ENCODE measurements around the genes SPG7 and TCF25.

GRCh38 chr16:89507610-89508607 is at the start of gene SPG7:
TSS of gene SPG7 (plus strand) at chr16:89508403.
- RRBS = 2% methylated on average over 55 of the region's 116 CpGs

GRCh38 chr16:89534539-89534954 is 25.9 kb upstream of the RPL13 start:
- RRBS = no CpG with 5 or more reads among the region's 10 CpGs

- RRBS = no CpG with 5 or more reads among the region's 11 CpGs
Measured at GRCh38 chr16:89613819-89614030, 283 bp downstream of the DPEP1 start.

DNA sequence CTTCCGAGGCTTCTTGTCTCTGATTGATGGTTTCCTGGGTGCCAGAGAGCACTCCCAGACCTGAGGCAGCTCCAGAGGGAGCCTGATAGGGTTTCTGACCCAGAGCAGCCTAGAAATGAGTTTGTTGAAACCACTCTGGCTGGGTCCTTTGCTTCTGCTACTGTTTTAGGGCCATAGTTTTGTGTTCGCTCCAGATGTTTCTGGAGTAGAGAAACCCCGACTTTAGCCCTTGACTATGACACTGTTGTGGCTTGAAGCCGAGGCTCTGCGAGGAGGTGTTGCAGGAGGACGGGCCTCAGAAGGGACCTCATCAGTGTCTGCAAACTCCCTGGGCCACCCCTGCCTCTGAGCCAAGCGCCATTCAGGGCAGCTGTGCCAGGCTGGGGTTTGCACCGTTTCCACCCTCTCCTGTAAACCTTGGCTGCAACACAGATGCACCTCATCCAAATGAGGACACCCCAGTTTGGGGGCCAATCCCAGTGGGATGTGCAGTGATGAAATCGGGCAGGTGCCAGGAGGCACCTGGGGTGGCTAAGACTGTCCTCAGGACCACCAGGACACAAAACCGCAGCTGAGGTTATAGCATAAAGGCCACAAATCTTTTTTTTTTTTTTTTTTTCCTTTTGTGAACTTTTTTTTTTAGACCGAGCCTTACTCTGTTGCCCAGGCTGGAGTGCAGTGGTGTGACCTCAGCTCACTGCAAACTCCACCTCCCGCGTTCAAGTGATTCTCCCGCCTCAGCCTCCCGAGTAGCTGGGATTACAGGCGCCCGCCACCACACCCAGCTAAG is 6.5 kb downstream of the ZNF276 start:
- RRBS = no CpG with 5 or more reads among the region's 17 CpGs

- RRBS = no CpG with 5 or more reads among the region's 8 CpGs
Measured at GRCh38 chr16:89741538-89742199, 20.3 kb downstream of the ZNF276 start.

- RRBS = no CpG with 5 or more reads among the region's 4 CpGs
Measured at GRCh38 chr16:89822448-89822881, 5.8 kb upstream of the SPIRE2 start.

- RRBS = 2% methylated on average over 37 of the region's 87 CpGs
Measured at GRCh38 chr16:89873405-89874133, at the start of gene TCF25. TSS of gene TCF25 (plus strand) at chr16:89873592.

- RRBS = under 1% methylated on average over 12 of the region's 51 CpGs
Measured at GRCh38 chr16:89874134-89874977, 964 bp downstream of the TCF25 start.

DNA sequence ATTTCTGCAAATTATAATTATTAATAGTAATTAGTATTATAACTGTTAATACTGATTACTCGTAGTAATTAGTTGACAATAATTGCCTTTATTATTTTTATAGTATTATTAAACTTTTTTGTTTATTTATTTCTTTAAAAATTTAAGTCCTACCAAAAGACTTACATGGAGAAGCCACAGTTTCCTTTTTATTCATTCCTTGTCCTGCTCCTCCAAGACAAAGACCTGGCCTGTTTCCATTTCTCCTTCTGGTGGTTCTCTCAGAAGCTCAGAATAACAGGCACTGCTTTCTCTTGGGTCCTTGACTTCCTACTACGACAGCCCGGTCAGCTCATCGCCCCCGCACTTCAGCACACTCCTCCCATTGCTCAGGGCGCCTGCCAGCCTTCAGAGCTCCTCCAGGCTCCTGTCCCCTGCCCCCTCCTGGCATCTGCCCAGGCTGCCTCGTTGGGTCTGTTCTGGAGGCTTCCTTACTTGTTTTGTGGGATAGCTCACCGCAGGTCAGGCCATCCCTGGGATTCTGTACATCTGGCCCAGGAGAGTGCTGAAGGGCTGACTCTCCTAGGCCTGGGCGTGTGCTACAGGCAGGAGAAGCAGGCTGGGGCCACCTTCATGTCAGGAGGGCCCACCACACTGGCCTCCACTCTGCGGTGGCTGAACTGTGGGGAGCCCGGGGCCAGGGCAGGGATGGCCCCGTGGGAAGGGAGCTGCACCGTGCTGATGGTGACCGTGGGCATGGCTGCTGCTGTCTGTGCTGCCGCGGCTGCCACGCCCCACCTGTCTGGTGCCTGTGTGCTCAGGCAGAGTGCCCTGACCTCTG is 17.6 kb downstream of the TCF25 start:
- RRBS = no CpG with 5 or more reads among the region's 17 CpGs

DNA sequence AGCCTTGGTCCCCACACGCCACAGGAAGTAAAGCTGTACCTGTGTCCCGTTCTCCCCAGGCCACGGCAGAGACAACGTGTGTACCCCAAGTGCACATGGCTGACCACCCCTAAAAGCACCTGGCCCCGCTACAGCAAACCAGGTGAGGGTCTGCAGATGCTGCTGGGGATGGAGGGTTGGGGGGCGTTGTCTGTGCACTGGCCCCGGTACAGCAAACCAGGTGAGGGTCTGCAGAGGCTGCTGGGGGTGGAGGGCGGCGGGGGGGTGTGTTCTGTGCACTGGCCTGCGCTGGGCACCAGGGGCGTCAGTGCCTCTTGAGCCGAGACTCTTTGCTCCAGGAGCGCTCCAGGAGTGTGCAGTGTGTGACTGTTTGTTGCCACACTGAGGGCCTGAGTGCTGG is 18.7 kb downstream of the TCF25 start:
- RRBS = no CpG with 5 or more reads among the region's 13 CpGs

- RRBS = 5% methylated on average over 32 of the region's 101 CpGs
Measured at GRCh38 chr16:89925625-89926736, 2.8 kb downstream of the TUBB3 start.

DNA sequence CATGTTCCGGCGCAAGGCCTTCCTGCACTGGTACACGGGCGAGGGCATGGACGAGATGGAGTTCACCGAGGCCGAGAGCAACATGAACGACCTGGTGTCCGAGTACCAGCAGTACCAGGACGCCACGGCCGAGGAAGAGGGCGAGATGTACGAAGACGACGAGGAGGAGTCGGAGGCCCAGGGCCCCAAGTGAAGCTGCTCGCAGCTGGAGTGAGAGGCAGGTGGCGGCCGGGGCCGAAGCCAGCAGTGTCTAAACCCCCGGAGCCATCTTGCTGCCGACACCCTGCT is 12.4 kb downstream of the TUBB3 start:
- RRBS = no CpG with 5 or more reads among the region's 23 CpGs

DNA sequence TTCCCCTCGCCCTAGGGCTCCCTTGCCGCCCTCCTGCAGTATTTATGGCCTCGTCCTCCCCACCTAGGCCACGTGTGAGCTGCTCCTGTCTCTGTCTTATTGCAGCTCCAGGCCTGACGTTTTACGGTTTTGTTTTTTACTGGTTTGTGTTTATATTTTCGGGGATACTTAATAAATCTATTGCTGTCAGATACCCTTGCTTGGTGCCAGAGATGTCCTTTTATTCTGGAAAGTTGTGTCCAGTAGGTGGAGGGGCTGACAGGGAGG is 12.7 kb downstream of the TUBB3 start:
- RRBS = no CpG with 5 or more reads among the region's 7 CpGs

DNA sequence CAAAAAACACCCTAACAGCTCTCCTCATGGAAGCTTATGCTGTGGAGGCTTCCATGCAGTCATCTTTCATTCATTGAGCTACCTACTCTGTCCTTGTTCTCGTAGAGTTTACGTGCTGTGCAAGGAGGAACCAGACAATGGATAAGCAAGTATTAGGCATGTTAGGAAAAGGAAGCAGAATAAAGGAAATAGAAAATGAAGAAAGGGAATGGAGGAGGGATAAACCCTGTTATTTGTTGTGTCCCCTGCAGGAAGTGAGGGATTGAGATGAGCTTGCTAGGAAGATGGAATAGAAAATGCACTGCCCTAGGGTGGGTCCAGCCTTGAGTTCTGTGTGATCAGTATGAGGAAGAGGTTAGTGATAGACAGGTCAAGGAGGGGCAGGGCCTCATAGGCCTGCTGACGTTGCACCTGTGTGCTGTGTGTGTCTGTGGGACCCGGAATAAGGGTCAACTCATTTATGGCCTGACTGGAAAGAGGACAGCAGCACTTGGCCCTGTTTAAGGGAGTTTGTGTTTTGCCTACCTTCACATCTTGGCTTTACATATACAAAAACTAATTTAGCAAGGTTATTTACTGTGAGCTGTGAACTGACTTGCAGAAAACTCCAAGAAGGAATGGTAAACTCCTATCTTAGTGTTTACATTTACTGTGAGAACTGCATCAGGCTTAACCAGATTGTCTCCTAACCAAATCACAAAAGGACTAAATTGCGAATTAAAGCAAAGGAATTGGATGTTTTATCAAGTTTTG is 26.3 kb downstream of the DEF8 start:
- RRBS = no CpG with 5 or more reads among the region's 5 CpGs

DNA sequence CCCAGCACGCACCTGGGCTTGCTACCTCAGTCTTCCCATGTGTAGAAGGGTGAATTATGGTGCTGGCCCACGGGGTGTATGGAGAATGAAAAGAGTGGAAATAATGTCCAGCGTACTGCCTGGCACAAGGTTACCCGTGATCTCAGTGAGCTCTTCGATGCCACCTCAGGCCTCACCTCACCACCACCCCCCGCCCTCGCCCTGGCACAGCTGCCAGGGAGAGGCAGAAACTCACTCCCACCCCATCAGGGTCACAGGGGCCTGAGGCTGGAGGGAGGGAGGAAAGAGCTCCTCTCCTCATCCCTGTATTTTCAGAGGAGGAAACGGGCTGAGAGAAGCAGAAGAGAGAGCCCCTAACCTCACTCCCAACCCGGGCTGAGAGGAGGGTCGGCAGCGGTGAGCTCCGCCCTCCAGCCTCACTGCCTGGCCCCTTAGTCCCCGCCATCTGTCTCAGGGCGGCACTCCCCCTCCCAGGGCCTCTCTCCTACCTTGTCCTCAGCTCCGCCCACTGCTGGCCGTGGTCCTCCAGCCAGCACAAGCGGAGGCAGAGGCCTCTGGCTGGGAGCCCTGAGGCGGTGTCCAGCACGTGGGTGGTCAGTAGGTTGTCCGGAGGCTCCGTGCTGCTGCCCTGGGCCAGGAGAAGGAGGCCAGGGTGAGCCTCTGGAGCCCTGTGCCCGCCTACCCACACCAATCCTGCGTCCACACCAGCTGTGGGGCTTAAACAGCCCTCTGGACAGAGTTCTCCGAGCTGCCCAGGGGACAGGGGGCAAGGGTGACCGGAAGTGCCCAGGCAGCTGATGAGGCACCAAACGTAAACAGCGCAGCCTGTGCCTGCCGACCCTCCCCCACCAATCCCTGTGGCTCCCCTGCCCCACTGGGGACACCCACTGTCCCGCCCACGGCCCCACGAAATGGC is 24.2 kb downstream of the GAS8 start:
- RRBS = no CpG with 5 or more reads among the region's 31 CpGs

All from HGPS cell (cell line).